Parietal lobe (tissue), 2 donors: ENCODE data around the genes SPRYD3, ZNF740 and ATF7.

DNA sequence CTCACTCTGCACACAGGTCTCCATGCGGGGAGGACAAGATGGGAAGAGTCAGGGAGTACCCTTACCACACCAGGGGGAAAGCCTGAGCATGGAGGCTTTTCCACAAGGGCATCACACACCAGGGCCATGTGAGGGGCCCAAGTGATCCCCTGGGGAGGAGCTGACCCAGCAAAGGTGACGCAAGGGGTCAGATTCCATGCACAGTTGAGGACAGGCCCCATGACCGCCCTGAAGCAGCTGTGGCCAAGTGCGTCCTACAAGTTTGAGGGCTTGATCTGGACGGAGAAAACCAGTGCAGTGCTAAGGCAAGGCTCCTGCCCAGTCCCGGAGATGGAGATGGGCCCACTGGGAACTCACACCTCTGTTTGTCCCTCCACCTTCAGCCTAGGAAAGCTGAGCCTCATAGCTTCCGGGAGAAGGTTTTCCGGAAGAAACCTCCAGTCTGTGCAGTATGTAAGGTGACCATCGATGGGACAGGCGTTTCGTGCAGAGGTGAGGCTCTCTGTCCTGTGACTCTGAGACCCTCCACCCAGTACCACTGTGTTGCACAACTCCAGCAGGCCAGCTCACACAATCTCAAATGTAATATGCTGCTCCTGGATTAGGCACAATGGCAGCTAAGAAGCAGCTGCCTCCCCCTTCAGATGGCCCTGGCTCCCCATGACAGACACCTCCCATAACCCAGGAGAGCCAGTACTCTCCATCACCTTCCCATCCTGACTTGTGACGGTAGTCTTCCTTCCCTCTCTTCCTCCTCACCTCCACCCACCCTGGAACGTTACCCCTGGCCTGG is 1.8 kb downstream of the TNS2 start:
- RAMPAGE, long total RNA: no peak

DNA sequence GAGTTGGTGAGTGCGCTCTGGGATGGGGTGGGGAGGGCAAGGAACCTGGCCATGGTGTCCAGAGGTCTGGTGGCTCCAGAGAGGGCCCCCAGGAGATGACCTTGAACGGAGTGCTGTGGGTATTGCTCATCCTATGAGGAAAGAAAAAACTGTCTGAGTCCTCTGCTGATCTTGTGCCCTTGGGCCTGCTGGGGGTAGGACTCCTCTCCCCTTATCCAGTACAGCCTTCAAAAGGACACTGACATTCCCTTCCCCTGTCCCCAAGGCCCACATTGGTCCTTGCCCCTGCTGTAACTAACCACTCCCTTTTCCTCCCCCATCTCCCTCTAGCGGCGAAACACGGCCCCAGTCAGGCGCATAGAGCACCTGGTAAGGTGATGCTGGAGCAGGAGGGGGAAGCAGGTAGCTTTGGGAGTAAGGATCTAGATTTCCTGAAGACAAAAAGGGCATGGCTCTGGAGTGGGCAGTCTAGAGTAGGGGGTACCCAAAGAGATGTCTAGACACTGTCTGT is 3.6 kb downstream of the TNS2 start:
- RAMPAGE, long total RNA: no peak

- RAMPAGE, long total RNA: no peak
Observed at GRCh38 chr12:53065612-53065901, 13.6 kb downstream of the SPRYD3 start.

DNA sequence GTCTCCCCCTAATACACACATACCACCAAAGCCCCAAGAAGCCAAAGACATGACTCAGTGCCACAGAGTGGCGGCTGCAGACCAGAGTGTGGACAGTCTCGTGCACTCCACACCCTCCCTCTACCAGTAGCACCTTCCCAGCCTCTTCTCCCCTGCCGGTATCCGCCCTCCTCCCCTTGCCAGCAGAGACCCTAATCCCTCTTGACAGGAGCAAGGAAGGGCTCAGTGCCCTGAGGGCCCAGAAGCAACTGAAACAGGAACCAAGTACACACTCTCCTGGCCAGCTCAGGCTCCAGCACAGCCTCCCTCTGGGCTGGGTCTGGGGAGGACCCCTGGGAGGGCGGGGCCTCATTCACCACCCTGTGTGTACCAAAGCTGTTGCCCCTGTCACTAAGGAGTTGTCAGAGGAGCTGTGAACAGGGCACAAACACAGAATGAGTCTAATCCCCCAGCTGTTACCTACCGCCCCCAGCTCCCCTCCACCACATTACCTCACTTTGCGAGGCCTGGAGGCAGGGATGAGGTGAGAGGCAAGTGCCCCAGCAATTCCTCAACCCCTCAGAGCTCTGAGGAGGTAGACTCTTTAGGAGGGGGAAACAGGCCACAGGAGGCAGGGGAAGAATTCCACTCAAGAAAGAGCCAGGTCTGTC is 8.2 kb downstream of the SPRYD3 start:
- RAMPAGE, long total RNA: no peak

GRCh38 chr12:53079262-53080230 is at the start of gene SPRYD3:
Gene SPRYD3 (minus strand): TSS chr12:53079390.
- RAMPAGE, long total RNA: no peak

GRCh38 chr12:53180397-53180961 is at the start of gene ZNF740:
Gene ZNF740 (plus strand): TSS chr12:53180722.
- RAMPAGE, long total RNA: no peak

DNA sequence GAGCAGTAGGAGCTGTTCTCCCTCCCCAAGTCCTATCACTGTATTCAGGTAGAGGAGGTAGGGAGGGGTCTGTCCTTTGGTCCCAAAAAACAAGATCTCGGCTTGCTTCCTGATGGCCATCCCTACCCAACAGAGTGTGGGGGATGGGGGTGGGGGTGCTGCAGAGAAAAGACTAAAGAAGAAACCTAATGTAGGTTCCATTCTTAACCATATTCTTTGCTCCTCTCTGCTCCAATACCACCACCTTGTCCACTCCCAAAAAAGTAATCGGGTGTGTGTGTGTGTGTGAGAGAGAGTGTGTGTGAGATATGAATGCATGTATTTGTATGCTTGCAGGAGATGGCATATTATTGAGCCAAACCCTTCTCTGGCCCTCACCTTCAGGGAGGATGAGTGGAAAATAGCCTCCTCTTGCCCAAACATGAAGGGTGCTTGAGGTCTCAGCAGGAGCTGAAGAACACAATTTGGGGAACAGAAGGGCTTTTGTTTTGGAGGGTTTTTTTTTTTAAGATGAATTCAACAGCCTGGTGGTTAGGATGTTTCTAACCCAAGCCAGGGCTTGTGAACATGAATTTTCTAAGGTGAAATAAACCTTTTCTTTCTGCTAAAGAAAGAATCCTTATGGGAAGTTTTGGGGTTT is 8.0 kb upstream of the CSAD start:
- RAMPAGE, long total RNA: no peak

- RAMPAGE, long total RNA: no peak
Observed at GRCh38 chr12:53200682-53201402, 6.2 kb downstream of the ITGB7 start.

DNA sequence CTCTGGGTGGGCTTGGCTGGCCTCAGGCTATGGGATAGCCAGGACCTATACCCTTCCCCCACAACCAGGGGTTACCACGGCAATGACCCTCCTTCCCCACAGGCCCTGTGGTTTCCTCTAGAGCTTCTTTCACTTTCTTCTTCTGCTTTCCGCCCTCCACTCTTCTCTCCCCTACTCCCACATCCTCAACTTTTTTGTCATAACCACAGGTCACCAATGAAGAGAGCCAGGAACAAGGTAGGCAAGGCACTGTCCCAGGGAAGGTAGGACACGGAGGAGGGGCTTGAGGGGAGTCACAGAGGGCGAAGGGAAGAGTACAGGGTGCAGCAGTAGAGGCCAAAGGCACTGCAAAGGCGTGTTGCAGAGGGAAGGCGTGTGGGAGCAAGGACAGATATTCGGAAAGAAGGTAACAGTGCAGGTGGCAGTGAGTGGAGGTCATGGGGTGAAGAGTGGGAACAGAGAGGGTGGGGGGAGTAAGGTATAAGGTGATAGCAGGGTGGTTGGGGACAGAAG is 2.0 kb upstream of the ITGB7 start:
- RAMPAGE, long total RNA: no peak

DNA sequence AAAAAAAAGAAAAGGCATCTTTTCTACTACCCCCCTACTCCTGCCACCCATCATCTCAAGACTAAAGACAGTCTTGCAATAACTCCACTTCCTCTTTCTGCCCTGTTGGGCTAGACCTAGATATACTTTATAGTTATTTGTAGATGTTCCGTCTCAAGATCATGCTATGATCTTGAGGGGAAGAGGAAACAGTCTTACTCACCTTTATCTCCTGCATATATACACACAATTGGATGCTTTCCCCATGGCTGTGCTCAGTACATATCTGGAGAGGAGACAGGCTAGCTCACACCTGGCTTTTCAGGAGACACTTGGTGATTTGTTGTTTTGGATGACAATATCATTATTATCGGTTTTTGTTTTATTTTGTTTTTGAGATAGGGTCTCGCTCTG is 4.2 kb downstream of the MFSD5 start:
- RAMPAGE, long total RNA: no peak

GRCh38 chr12:53286047-53287067 is 9.0 kb upstream of the PFDN5 start:
- RAMPAGE, long total RNA: no peak

GRCh38 chr12:53353065-53353333 is 16.8 kb upstream of the SP7 start:
- RAMPAGE, long total RNA: no peak

GRCh38 chr12:53411518-53412263 is 12.0 kb upstream of the AMHR2 start:
- RAMPAGE, long total RNA: no peak

DNA sequence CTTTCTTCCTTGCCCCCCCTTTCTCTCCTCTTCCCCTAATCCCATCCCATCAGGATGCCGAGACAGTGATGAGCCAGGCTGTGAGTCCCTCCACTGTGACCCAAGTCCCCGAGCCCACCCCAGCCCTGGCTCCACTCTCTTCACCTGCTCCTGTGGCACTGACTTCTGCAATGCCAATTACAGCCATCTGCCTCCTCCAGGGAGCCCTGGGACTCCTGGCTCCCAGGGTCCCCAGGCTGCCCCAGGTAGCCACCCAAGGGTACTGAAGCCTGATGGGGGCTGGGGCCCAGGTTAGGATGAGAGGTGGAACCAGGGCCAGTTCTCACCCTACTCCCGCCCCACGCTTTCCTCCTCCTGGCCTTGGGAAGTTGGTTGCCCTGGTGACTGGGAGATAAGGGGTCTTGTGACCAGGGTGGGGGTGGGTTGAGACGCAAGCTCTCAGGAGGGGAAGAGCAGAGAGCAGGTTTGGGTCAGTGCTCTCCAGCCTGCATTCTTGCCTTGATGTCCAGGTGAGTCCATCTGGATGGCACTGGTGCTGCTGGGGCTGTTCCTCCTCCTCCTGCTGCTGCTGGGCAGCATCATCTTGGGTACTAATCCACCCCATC is 1.1 kb downstream of the AMHR2 start:
- RAMPAGE, long total RNA: no peak

DNA sequence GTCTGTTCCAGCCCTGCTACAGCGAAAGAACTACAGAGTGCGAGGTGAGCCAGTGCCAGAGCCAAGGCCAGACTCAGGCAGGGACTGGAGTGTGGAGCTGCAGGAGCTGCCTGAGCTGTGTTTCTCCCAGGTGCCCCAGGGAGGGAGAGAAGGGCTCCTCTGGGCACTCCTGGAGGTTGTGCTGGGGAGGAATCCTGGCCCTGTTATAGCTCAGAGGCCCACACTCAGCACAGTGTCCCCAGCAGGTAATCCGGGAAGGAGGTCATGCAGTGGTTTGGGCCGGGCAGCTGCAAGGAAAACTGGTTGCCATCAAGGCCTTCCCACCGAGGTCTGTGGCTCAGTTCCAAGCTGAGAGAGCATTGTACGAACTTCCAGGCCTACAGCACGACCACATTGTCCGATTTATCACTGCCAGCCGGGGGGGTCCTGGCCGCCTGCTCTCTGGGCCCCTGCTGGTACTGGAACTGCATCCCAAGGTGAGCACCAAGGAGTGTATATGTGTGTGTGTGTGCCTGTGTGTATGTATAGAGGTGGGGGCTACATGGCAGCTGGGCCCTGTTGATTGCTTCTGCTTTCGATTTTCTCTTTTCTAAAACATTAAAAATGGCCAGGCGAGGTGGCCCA is 1.9 kb downstream of the AMHR2 start:
- RAMPAGE, long total RNA: no peak

GRCh38 chr12:53453918-53455174 is 2.4 kb downstream of the PCBP2 start:
- RAMPAGE, long total RNA: no peak

GRCh38 chr12:53575460-53576309 is 50.5 kb downstream of the ATF7 start:
- RAMPAGE, long total RNA: no peak

GRCh38 chr12:53625566-53626846 is at the start of gene ATF7:
Gene ATF7 (minus strand): TSS chr12:53626382.
- RAMPAGE, long total RNA: no peak

- RAMPAGE, long total RNA: no peak
Observed at GRCh38 chr12:53664915-53665703, 10.8 kb downstream of the ATP5MC2 start.

GRCh38 chr12:53751841-53752464 is 24.7 kb upstream of the CALCOCO1 start:
- RAMPAGE, long total RNA: no peak